ENCODE measurements around a stretch of chr11.

GRCh38 chr11:30325954-30326754, 3.2 kb downstream of the ARL14EP start:
- RRBS = no CpG with 5 or more reads among the region's 2 CpGs

GRCh38 chr11:30584961-30585709, 1.0 kb downstream of the MPPED2 start:
- RRBS = 2% methylated on average over 29 of the region's 63 CpGs

DNA sequence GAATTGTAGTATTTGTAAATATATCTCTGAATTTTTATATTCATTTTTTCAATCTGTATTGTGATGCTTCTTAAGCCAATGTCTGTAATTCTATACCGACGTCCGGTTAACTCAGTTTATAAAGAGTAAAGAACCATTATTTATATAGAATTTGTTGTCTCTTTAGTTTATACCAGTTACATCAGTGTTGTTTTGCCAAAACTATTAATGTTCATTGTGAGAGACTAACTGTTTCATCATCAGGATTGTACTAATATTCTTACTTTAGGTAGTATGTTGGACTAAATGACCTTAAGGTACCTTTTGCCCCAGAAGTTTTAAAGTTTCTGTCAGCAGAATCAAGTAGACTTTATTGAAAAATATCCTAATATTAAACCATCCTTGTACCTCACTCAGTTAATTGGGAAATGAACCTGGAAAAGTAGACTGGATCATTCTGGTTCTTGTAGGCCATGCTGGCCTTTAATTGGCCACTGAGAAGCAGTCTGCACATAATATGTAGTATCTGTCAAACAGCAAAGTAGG, 2.5 kb downstream of the DNAJC24 start:
- RRBS = no CpG with 5 or more reads among the region's 3 CpGs

DNA sequence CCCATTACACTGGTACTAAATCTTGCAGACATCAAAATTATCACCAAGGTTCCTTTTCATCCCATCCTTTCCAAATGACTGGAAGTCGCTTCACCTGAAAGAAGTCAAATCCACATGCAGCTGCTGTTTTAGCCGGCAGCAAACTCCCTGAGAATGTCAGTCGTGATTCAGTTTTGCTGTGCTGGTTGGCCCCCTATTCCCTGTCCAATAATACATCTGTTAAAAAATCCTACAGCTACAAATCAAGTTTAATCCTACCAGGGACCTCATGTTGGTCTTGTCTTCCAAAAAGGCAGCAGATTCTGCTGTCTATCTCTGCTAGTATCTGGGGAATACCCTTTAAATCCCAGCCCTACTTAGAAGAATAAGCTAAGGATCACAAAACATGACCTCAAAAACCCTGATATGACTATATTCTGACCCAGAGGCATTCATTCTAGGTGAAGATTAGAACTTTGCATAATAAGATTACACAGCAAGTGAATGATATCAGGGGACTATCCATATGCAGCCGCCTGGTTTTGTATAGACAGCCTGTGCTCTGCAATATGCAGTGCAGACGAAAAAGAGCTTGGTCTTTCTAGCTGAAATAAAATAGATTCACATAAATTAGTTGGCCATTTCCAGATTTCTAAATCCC, 31.6 kb downstream of the IMMP1L start:
- RRBS = no CpG with 5 or more reads among the region's 5 CpGs

- RRBS = no CpG with 5 or more reads among the region's 4 CpGs
Observed at GRCh38 chr11:33128547-33129231, 32.6 kb downstream of the CSTF3 start.

DNA sequence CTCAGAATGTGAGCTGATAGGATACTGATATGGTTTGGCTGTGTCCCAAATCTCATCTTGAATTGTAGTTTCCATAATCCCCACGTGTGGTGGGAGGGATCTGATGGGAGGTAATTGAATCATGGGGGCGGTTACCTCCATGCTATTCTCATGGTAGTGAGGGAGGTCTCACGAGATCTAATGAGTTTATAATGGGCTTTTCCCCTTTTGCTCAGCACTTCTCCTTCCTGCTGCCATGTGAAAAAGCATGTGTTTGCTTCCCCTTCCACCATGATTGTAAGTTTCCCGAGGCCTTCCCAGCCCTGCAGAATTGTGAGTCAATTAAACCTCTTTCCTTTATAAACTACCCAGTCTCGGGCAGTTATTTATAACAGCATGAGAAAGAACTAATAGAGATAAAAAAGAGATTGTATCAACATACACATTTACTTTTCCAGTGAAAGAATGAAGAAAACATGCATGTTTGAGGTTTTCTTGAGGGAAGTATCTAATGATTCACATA, 17.3 kb upstream of the CSTF3 start:
- RRBS = no CpG with 5 or more reads among the region's 5 CpGs

DNA sequence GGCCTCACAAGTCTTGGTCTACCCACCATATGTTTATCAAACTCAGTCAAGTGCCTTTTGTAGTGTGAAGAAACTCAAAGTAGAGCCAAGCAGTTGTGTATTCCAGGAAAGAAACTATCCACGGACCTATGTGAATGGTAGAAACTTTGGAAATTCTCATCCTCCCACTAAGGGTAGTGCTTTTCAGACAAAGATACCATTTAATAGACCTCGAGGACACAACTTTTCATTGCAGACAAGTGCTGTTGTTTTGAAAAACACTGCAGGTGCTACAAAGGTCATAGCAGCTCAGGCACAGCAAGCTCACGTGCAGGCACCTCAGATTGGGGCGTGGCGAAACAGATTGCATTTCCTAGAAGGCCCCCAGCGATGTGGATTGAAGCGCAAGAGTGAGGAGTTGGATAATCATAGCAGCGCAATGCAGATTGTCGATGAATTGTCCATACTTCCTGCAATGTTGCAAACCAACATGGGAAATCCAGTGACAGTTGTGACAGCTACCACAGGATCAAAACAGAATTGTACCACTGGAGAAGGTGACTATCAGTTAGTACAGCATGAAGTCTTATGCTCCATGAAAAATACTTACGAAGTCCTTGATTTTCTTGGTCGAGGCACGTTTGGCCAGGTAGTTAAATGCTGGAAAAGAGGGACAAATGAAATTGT, 29.4 kb downstream of the HIPK3 start:
- RRBS = no CpG with 5 or more reads among the region's 12 CpGs

DNA sequence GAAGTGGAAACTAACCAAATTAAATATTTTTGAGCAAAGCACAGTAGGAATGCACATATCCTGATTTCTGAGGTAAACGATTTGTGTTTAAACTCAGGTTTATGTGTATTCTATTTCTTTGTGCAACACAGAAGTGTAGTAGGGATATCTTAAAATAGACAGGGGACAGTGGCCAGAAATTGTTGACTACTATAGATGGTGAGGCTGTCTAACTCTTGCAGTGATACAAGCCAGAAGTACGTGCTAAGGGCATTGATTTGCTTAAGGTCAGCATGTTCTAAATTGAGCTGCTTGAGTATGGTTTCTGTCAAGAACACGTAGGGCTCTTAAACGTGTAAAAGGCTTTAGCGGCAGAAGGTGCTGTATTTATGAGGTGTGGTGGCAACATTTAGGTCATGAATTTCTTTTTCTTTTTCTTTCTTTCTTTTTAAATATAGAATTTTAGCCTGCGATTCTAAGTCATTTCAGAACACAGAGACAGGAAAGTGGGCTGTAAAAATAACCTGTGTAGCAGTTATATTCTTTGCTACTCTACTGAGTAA, 34.2 kb downstream of the HIPK3 start:
- RRBS = no CpG with 5 or more reads among the region's 6 CpGs

- RRBS = no CpG with 5 or more reads among the region's 8 CpGs
Observed at GRCh38 chr11:33334621-33335574, 41.0 kb upstream of the KIAA1549L start.

GRCh38 chr11:33618337-33618603, 82.4 kb downstream of the C11orf91 start:
- RRBS = 94% methylated on average over 3 of the region's 3 CpGs

GRCh38 chr11:33701391-33702352, 1.0 kb upstream of the C11orf91 start:
- RRBS = no CpG with 5 or more reads among the region's 7 CpGs

GRCh38 chr11:33706395-33707048, 5.9 kb upstream of the C11orf91 start:
- RRBS = no CpG with 5 or more reads among the region's 3 CpGs

DNA sequence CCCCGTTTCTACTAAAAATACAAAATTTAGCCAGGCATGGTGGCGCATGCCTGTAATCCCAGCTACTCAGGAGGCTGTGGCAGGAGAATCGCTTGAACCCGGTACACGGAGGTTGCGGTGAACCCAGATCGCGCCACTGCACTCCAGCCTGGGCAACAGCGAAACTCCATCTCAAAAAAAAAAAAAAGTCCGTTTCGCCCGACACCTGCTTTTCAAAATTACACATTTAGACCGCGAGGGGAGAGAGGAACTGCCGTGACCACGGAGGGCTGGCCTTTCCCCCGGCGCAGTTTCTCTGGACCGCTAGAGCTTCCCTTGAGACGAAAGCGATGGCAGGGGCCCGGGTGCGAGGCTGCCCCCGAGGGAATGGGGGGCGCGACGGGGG, 490 bp downstream of the CD59 start:
- RRBS = 1% methylated on average over 6 of the region's 27 CpGs

DNA sequence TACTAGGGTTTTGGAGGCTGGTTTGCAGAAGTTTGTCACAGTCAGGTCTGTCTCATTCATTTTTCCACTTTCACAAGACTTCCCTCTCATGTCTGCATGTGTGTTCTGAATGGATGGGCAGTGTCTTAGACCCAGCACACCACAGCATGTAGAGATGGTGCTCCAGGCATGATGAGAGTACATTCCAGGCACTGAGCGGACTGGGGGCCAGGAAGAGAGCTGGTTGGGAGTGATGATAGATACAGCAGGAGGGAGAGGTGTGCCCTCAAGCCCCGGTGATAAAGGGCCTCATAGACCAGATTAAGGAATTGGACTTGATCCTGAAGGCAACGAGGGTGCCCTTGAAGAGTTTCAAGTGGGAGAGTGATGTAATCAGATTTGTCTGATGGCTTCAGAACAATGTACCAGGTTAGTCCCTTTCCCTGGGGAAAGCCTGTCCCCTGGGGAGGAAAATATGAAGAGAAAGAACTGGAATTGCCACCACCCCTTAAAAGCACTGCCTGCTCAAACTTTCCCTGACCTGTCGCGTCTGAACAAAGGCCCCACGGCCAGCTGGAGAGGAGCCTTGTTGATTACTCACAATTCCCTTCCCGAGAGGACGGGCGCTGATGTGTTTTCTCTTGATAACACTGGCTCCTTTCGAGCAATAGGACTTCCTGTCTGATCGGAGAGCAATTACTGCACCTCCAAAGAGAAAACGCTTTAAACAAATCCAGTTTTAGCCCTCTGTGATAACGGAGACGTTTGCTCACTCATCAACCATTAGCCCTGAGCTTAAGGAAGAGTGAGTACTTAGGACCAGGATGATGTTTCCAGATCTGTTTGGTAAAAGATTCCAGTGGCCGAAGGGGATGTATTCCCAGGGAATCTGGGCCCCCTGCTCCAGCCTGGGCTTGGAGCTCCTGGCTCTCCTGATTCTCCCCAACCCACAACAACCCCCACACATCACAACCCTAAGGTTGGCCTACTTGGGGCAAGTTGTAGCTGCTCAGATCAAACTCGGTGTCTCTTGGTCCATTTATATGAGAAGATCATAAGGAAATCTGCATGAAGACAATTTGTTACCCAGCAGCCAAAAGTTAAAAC, 45.3 kb upstream of the LMO2 start:
- RRBS = no CpG with 5 or more reads among the region's 16 CpGs

- RRBS = no CpG with 5 or more reads among the region's 10 CpGs
Observed at GRCh38 chr11:33990730-33991311, 60.7 kb upstream of the CAPRIN1 start.

GRCh38 chr11:34034097-34034475, 17.4 kb upstream of the CAPRIN1 start:
- RRBS = no CpG with 5 or more reads among the region's 5 CpGs

GRCh38 chr11:34162464-34162981, 57.1 kb downstream of the NAT10 start:
- RRBS = no CpG with 5 or more reads among the region's 21 CpGs

- RRBS = 1% methylated on average over 9 of the region's 26 CpGs
Observed at GRCh38 chr11:34359017-34359567, 1.3 kb upstream of the ABTB2 start.

- RRBS = no CpG with 5 or more reads among the region's 3 CpGs
Observed at GRCh38 chr11:34552457-34552769, 38.8 kb upstream of the ELF5 start.

DNA sequence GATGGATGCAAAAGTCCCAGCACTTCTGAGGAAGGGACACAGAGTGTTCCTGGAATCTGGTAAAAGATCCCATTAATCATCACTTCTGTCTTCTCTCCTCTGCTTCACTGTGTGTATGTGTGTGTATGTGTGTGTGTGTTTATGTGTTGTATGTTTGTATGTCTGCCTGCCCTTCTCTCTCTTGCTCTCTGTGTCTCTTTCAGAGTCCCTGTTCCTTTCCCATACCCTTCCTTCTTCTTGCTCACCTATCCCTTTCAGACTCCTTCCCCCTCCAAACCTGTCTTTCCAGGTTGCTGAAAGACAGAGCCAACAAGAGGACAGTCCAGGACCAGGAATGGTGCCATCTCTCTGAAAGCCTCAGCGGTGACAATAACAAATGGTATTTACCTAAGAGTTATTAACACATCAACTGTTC, 47.0 kb downstream of the EHF start:
- RRBS = no CpG with 5 or more reads among the region's 1 CpG

Data from cardiac fibroblast (primary cell).